ENCODE measurements around a stretch of chr15.

GRCh38 chr15:59616191-59616984 is 4.8 kb downstream of the GCNT3 start:
- PRO-cap: bidirectional peak, plus-strand start at chr15:59616649, minus-strand start at chr15:59616580

GRCh38 chr15:60189005-60189334 is 184.9 kb downstream of the FOXB1 start:
- PRO-cap: no peak

DNA sequence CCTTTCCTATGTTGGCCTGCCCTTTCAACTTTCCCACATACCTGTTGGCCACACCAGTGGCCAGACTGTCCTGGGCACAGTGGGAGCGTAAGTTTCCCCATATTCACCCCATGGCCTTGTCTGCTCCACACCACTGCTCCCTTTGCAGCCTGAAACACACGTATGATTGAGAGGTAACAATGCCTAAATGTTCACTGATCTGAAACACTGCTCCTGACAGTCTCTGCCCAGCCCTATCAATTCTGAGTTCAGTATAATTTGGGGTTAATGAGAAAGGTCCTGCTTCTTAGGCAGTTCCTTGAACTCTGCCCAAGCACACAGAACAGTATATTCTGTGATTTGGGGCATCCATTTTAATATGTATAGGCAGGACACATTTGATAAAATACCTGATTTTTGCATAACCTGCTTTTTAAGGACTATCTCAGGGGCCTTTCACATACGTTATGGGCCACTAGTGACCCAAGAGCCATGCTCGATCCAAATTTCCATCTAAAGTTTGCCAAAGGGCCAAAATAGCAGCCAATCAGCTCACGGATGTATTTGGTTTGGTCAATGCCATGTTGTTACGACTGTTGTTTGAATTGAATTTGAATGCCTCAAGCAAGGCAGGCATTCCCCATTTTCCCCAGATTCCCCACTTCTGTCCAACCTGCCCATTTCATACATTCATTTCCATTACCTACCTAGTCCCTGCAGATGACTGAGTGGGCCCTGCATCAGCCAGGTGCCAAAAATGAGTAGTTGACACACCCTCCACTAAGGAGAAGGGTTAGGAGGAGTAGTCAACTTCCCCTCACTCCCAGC is 52.0 kb downstream of the ANXA2 start:
- PRO-cap: no peak

GRCh38 chr15:60346425-60347683 is 50.9 kb downstream of the ANXA2 start:
- PRO-cap: no peak

DNA sequence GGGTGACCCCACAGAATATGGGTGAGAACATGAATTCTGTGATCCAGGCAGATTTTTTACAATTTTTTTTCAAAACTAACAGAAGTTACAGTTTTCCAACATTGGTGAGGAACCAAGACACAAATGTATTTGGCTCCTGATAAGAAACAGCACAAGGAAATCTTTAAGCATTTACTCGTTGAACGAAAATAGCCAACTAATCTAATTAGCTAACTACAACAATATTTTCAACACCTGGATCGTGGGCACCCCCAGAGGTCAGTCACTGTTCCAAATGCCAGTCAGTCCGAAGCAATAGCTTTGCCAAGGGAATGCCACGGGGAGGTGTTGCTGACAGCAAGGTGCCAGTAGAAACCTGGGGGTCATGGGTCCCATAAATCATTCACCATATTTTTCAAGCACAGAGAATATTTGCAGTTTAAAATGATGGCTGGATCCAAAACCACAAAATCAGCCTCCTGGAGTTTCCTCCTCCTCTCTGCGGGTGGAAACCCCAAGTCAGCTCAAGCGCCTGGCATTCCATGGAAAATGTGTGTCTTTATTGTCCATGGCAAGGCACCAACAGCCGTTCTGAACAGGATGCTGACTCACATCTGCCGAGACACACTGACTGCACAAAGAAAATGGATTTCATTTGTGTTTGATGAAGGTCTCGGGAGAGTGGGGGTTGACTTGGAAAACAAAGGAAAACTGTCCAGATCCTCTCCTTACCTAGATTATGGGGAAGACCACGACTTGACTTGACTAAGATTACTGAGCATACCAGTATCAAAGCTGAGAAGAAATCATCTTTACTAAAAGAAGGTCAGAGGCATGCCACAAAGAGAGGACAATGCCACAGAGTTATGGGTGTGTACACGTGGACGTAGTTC is 26.6 kb downstream of the ANXA2 start:
- PRO-cap: bidirectional peak, plus-strand start at position 633 of the sequence, minus-strand start at position 480 of the sequence

GRCh38 chr15:60376525-60377274 is 21.1 kb downstream of the ANXA2 start:
- PRO-cap: no peak

DNA sequence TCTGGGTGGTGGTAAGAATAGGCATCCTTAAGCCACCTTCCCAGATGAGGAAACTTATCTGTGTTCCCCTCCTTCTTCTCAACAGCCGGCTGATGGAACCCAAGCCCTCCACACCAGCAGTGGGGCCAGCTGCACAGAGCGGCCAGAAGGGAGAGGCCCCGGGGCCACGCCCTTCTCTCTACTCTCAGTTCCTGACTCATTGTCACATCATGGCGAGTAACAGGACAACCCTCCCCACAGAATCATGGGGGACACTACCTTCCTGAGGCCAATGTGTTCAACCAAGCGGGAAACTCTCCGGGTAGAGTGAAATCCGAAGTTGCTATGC is 822 bp downstream of the ANXA2 start:
- PRO-cap: bidirectional peak, plus-strand start at position 81 of the sequence, minus-strand start at position 121 of the sequence

DNA sequence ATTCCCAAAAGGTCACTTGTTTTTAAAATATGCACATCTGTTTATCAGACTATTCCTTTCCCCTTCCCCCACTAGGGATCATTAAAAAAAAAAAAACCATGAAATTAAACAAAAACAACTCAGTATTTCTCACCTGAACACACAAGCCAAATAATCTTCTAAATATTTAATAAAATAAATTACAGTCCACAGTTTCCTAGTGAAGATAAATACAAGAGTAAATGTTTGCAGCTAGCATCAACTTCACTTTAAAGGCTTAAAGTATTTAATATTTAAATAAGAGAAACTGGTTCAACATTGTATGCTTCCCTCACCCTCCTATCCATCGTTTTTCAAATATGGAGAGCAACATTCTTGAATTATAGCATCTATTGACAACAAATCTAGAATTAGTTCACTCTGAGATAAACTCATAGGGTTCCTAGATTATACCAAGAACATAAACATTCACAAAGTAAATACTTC is 16.9 kb upstream of the ICE2 start:
- PRO-cap: no peak

DNA sequence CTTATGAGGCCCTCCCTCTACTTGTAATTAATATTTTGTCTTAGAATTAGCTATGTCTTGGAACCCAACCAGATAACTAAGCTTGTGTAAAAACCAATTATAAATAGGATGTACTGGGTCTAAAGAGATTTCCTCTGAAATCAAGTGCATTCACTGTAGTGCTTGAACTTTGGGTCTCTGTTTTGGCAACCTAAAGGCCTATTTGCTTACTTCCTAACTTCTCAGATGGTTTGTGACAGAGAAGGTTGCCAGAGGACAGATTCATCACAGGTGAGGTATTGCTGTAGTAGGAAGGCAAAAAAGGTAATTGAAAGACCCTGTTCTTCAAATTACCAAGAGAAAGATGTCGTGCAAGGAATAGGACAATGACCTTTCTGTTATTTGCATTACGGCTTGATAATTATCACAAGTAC is 80.4 kb upstream of the ICE2 start:
- PRO-cap: no peak

GRCh38 chr15:60580501-60581237 is 101.7 kb upstream of the ICE2 start:
- PRO-cap: unidirectional peak, minus-strand start at chr15:60580722

DNA sequence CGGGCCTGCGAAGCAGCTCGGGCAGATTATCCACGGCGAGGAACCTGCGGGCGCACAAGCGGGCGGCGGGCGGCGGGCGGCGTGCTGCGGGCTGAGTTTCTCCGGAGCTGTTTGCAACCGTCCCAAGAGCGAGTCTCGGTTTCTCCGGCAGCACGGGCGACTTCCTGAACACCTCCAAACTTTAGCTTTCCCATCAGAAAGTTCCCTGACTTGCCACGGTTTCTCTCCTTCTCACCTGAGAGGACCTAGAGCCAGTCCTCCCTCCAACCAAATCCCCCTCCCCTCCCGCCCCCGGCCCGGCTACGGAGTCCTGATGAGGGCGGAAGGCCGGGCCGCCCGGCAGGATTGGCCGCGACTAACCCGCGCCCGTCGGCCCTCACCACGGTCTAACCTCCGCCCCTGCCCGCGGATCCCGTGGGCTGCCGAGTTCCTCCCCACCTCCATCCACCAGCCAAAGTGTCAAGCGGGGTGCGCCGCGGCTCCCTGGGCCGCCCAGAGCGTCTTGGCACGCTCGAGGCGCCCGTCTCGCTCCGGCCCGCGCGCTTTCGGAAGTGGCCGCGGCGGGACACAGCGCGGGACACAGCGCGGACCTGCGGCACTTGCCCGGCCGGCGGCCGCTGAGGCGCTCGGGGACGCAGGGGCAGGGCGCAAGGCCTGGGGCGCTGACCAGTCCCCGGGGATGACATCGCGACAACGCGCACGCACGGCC is 112.4 kb upstream of the ICE2 start:
- PRO-cap: bidirectional peak, plus-strand start at position 29 of the sequence, minus-strand start outside the sequence; bidirectional peak, plus-strand start at position 305 of the sequence, minus-strand start at position 357 of the sequence; bidirectional peak, plus-strand start at position 454 of the sequence, minus-strand start at position 388 of the sequence; bidirectional peak, plus-strand start at position 669 of the sequence, minus-strand start at position 553 of the sequence

- PRO-cap: no peak
Measured at GRCh38 chr15:60649651-60650188, 170.8 kb upstream of the ICE2 start.

GRCh38 chr15:60696086-60696683 is 217.2 kb upstream of the ICE2 start:
- PRO-cap: no peak

DNA sequence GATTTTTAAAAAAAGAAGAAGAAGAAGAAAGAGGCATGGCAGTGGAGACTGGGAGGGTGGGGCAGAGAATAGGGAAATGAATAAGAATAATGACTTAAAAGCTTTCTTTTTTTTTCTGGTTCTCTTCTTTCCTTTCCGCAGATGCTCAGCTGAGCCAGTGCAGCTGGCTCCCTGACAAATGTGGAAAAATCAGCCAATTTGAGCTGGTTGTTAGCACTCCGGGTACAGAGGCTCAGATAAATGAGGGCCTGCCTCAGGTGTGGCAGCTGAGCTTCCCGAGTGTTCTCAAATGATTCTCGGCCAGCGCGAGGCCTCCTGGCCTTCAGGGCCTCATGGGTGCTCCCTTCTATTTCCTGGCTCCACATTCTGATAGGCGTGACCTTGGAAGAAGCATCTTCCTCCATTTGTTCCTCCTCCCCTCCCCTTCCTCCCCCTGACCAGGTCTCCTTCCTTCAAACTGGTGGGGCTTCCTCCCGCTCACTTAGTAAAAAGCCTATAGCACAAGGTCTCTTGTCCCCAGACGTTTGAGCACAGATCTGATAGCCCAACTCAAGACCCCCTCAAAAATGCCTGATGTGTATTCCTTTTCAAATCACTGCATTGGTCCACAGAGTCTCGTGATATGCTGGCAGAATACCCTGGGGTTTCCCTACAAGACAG is 233.9 kb downstream of the RORA start:
- PRO-cap: no peak

DNA sequence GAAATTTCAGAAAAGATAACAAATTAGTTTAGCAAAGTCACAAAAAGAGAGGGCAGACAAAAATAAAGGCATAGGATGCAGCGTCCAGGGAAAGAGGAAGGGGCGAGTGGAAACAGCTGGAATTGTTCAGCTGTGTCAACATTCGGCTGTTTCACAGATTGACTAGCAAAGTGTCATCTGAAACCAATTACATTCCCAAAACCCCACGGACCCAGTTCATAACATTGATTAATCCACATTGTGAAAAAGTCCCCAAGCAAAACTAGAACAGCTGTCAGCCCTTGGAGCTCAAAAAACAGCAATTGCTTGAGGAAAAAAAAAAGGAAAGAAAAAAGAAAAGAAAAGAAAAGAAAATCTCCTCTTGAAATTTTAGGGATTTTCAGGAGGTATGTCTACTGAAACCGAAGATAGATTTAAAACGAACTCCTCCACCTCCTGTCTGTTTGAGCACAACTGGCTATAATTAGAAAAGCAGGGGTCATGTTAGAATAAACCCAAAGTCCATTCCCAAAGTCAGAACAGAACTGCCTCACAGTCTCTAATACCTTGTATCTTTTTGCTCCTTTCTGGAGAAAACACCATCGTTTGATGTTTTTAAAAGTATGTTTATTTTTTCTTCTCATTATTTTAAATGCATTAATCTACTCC is 159.6 kb downstream of the RORA start:
- PRO-cap: no peak

- PRO-cap: no peak
Measured at GRCh38 chr15:61096930-61097574, 132.1 kb downstream of the RORA start.

- PRO-cap: no peak
Measured at GRCh38 chr15:61155731-61156036, 73.4 kb downstream of the RORA start.

GRCh38 chr15:61156136-61157161 is 72.7 kb downstream of the RORA start:
- PRO-cap: no peak

GRCh38 chr15:61389438-61389722 is 160.3 kb upstream of the RORA start:
- PRO-cap: no peak

GRCh38 chr15:61558085-61558555 is 329.0 kb upstream of the RORA start:
- PRO-cap: no peak

All from rectum (tissue), 1 donor.